Right cardiac atrium (tissue), 1 donor: ENCODE data around the gene CCDC110.

GRCh38 chr4:184762755-184763332 is 28.9 kb upstream of the CENPU start:
- PRO-cap: no peak

DNA sequence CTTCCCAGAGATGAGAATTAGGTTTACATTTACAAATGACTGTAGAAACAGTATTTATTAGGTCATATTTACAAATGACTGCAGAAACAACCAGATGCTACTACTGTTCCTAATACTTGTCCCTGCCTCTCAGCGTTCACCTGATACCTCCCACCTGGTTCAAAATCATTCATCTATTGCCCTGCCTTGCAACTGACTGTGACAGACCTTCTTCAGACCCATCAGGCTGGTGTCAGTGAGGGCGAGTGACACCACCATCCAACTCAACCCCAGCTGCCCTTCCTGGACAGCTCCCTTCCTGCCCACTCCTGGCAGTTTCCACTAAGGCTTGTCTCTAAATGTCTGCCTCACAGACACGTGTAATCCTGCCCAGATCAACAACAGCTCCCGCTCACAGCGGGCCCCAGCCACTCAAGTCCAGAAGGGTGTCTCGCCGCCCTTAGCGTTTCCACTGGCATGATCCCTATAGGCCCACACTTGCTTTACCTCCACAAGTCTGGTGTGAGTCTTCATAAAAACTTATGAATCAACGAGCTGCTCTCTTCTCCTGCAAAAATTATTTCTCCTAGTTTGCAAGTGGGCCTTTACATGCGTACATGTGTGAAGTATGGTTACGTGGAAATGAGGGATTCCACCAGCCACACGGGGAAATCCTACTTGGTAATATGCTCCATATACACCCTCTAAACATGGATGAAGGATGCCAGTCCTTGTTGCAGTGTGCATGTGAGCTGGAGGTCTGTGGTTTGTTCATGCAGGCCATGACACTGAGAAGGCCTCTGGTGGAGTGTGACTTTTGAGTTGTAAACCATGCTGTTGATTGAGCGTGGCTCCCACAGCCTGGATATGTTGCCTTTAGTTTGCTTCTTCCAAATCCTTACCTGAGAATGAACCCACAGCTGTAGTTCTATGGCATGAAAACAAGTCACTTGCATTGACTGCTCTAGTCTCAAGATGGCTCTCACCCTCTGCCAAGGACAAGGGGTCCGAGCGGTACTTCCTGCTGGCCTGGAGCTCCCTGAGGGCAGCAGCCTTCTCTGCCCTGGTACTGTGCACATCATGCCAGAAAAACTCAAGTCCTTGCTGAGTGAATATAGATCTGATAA is 28.6 kb downstream of the ACSL1 start:
- PRO-cap: no peak

GRCh38 chr4:184896899-184897693 is 71.3 kb upstream of the ACSL1 start:
- PRO-cap: no peak

DNA sequence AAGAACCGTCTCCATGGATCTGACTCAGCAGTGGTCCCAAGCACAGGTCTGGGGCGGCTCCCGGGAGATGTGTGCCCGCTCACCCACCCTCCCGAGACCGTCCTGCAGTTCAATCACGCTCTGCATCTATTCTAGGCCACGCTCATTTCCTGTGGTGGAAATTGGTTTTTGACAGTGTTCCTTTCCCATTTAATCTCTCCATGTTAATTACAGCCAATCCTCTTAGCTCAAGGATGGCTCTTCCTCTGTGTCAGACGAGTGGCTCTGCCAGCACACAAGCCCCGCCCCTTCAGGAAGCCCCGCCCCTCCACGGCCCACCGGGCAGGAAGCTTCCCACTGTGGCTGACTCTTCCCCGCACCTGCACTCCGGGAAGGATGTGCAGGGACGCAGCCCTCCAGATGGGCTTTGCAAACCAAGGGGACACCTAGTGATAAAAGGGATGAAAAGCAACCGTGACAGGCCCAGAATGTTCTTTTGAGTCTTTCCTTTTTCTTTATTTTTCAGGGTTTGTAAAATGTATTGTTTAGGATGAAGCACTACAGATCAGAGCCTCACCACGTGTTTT is 34.4 kb upstream of the HELT start:
- PRO-cap: no peak

- PRO-cap: no peak
These were observed 269 bp upstream of the SLC25A4 start for GRCh38 chr4:185142910-185143084.

DNA sequence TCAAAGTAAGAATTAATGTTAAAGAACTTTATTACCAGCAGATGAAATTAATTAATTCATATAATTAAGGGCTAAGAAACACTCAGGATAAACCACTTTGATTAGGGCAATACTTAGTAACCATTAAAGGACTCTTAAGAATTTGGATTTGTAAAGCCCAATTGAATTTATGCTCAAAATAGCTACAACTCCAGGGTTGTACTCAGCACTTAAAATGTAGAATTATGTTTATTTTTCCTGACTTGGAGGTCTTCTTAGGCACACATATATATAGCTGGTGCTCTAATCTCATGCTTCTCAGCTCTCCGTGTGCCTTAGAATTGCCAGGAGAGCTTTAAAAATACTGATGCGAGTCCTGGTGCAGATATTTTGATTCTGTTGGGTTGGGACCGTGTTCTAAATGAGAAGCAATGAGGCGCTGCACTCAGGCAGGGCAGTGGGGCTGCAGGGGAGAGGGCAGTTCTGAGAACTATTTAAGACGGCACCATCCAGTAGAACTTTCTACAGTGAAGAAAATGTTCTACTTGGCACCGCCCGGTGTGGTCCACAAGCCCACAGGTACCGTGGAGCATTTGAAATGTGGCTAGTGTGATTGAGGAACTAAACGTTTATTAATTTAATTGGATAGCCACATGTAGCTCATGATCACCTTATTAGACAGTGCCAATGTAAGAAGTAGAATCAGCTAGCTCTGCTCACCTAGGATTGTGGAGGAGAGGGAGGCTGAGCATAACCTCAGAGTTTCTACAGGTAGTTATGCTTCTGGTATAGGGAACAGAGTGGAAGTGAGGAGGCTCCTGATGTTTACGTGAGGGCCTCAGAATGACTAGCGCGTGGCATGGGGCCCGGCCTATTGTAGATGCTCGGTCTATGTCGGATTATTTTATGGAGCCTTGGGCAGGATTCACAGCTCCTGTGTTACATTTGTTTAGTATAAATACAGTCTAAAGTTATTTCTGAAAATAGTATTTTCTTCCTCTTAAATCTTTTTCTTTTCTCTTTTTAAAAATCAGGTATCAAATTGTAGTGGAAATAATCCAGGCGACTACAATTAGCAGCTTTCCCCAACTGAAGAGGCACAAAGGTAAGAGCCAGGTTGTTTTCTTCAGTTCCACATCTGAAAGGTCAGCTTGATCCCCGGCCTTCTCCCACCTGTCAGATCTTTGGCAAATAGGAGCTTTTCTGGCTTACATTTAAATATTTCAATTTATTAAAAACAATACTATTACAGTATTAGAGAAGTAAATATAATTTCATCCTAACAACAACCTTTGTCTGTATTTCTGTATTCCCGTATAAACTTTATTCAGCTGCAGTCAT is 78.1 kb downstream of the SNX25 start:
- PRO-cap: no peak

DNA sequence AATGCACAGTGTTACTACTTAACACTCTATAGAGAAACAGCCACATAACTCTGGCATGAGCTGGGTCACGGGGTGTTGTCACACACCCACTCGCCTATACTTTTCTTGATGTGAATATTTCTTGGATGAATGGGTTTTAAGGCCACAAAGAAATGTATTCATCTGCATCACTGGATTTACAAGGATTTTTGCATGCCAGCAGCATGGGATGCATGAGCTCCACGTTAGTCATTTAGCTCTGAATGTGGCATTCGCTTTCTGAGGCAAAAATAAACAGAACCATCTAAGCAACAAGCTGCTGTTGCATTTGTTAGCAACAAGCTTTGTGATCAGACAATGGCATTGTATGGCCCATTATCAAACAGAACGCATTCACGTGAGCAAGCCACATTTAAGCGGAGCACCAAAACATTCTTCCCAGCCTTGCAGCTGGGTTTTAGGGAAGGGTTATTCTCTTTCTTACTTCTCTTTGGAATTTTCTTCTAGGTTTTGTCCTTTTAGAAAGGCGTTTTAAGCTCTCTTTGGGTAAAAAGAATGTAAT is 89.6 kb downstream of the LRP2BP start:
- PRO-cap: no peak

- PRO-cap: no peak
These were observed 67.2 kb downstream of the LRP2BP start for GRCh38 chr4:185328297-185329082.

DNA sequence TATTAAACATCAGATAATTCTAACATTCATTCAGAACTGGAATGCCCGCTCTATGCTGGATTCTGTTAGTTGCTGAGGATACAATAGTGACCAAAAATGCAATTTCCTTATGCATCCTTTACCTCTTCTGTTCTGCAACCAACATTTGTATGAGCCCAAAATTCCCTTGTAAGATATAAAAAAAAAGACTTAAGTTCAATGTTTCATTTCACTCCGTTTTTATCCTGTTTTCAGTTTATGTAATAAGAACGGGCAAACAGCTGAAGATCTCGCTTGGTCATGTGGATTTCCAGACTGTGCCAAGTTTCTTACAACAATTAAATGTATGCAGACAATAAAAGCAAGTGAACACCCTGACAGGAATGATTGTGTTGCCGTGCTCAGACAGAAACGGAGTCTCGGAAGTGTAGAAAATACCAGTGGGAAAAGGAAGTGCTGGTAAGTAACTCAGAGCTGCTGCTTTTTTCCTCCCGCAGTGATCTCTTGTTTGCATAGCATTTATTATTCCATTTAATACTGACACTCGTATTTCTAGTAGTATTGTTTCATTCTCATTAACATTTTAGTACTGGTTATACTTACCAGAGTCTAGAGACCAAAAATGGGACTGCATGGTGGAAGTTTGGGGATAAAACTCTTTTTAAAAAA is 2.8 kb downstream of the ANKRD37 start:
- PRO-cap: no peak

DNA sequence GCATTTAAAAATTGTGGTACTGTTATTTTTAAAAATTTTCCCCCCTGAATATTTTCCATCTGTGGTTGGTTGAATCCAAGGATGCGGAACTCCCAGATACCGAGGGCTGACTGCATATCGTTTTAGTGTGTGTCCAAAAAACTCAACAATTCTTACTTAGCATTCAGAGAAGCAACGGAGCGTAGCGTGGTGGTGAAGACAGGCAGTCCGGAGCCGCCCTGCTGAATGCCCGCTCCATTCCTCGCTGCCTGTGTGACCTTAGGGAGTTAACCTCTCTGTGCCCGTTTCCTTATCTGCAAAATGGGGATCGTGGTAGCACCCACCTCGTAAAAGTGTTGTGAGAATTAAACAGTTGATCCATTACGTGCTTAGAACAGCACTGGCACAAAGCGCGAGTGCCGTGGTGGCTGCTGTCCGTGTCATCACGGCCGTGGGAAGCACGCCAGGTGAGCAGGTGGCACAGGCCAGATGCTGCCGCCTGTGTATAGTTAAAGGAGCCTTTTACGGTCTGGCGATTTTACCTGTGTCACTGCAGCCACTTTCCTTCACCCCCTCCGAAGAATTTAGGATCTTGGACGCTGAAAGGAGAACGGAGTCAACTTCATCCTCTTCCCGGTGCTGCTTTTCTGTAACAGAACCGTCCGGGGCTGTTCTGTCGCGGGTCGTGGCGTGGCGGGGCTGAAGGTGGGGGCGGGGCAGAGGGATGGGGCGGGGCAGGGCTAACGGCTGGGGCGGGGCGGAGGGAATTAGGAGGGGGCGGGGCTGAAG is 925 bp downstream of the CCDC110 start:
- PRO-cap: bidirectional peak, plus-strand start outside the sequence, minus-strand start at position 680 of the sequence

DNA sequence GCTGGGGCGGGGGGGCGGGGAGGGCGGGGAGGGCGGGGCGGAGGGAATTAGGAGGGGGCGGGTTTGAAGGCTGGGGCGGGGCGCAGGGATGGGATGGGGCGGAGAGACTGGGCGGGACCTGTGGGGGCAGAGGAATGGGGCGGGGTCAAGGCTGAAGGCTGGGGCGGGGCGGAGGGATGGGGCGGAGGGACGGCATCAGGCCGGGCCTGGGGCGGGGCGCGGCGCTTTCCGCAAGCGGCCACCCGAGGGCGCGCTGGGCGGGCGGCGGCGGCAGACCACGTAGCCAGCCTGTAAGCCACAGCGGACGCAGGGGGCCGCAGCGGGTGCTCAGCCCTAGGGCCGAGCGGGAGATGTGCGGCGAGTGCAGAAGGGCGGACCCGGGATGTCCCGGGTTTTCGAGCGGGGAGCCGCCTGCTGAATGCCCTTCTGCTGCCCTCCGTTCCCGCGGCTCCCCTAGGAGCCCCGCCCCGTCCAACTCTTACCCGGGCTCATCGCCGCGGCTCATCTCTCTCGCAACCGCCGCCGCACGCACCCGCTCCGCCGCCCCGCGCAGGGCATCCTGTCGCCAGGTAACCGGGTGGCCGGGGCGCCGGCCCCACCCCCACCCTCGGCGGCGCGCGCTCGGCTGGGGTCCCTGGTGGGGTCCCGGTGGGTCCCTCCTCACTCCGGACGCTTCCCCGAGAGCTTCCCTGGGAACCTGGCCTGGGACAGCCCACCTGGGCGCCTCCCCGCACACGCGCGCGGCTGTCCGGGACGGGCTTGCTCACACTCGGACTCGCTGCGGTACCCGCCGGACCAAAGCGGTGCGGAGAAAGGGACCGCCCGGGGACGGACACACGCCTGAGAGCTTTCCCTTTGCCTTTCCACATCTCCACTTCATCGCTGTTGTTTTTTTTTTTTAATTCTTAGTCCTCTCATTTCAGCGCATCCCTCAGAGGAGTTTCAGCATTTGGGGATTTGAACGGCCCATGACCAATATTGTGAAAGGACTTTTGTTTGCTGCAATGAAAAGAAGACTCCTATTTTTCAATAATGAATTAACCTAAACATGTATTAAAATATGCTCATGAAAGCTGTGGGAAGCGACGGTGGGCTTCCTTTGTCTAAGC is at the start of gene CCDC110:
Gene CCDC110 (minus strand): TSS at position 542 of the 1,109 bp plus-strand sequence.
- PRO-cap: bidirectional peak, plus-strand start at position 224 of the sequence, minus-strand start outside the sequence; unidirectional peak, plus-strand start at position 298 of the sequence

DNA sequence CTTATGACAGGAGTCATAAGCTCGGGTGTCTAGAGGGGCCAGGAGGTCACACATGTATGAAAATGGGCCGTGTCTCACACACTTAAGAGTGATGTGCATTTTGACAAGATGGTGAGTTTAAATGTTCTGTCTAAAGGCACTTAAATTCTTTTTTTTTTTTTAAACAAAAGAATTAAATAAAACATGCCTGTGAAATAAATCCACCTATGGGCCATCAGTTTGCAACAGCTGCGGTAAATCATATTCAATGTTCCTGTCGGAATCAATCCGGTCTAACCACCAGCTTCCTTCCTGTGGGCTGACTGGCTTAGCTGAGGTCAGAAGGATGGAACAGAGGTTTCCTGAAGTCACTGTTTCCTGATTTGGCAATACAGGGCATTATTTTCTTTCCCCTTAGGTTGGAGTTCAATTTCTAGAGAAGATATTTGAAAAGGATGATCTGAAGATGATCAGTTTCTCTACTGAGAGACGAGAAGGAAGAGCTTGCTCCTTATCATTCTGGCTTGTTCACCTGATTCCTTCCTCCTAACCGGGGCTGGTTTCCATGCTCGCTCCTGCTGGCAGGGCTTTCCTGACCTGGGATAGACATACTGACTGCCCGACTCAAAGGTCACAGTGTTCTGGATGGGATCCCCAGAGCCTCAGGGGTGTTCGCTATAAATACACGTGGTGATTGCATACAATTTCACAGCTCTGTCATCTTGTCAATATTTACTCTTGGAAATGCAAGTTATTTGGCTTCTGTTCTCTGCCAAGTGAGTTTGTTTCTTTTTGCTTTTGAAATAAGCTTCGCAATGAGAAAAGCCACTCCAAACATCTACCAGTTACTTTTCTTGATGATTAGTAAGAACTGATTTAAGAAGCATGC is 21.7 kb downstream of the PDLIM3 start:
- PRO-cap: no peak

- PRO-cap: no peak
These were observed 15.2 kb downstream of the PDLIM3 start for GRCh38 chr4:185519981-185520627.

DNA sequence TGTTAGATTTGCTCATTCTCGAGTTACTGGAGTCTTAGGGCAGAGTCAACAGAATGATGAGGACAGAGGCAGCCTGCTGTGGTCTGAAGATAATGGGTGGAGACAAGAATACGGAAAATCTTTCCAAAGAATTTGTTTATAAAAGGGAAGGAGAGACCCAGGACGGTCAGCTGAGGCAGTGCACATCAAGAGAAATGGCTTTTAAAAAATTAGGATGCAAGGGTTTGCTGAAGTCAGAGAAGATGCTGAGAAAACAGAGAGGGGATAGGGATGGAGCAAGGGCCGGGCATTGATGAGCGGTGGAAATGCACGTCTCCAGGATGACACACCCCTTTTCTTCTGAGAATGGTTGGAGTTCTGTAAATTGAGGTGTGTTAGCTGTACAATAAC is 4.4 kb upstream of the PDLIM3 start:
- PRO-cap: no peak

DNA sequence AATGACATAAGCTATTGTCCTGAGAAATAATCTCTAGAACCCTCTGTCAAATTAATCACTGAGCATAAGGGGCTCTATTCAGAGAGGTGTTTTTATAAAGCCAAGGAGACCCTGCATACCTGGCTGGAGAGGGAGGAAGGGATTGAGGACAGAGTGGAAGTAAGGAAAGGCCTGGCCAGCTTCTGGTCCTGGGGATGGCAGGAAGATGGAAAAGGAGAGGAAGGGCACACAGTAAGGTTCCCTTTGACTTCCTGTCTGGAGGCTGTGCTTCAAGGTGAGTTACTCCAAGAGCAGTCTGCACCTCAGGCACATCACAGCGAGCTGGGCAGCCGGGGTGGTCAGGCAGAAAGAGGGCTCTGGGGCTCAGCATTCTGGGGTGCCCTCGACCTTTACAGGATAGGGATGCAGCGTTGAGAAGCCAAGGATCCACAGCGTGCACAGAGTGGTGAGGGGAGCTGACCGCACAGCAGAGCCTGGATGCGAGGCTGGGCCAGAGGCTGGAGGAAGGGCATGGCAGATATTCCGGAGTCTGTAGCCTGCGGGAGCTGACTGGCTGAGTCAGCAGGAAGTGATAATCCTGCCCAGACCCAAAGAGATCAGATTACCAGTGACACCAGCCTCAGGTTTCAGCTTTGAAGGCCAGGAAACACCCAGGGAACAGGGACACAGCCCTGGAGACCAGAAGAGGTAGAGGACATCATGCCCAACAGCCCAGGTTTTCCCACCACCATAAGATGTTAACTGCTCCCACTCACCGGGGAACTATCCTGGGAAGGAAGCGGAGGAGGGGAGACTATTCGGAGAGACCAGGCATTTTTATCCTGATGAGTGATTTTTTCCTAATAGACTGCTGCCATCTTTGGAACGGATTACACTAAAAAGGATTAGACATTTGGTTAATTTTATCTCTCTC is 38.4 kb upstream of the PDLIM3 start:
- PRO-cap: unidirectional peak, plus-strand start at position 663 of the sequence

GRCh38 chr4:185657210-185657837 is 122.0 kb upstream of the PDLIM3 start:
- PRO-cap: no peak

GRCh38 chr4:185718517-185719133 is 93.4 kb downstream of the SORBS2 start:
- PRO-cap: no peak

DNA sequence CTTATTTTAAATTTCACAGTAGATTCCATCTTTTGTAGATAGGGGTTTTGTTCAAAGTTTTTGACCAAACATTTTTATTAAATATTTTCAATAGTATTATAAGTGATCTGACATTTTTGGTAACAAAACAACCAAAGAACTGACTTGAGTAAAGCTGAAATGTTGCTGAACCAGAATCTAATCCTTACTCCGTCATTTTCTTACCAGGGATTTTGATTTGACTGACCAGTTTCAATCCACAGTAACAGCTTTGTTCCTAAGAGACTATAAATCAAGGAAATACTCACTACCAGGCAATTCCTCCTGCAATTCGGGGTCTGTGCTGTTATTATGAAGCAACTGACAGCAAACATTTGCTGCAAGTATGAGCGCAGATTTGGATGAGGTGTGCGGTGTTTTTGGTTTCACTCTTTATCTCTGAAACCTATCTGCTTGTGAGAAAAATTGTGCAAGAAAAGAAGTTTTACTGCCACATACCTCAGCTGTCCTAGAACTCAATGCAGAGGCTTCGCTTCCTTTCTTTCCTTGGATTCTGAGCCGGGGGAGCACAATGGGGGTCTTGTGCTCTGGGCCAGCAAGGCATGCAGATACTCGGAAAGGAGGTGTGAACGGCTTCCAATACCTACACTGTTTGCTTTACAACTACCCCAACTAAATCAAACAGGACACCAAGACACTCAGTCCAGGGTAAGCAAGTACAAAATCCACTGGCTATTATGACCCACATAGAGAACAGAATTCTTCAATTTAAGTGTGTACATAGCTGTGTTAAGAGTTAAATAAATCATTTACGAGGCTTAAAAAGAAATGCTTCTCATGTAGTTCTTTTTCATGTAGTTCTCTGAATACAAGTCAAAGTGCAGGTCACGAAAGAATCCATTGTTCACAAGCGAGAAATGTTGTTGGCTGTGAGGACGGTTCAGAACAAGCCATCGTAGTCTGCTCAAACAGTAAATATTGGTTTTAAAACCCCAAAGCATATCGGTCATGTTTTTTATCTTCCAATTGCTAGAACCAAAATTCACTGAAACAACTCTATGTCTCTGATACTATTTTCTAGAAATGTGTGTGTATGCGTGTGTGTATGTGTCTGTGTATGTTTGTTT is 1.2 kb downstream of the SORBS2 start:
- PRO-cap: bidirectional peak, plus-strand start at position 296 of the sequence, minus-strand start at position 191 of the sequence

GRCh38 chr4:185816873-185817928 is 5.2 kb upstream of the SORBS2 start:
- PRO-cap: no peak

DNA sequence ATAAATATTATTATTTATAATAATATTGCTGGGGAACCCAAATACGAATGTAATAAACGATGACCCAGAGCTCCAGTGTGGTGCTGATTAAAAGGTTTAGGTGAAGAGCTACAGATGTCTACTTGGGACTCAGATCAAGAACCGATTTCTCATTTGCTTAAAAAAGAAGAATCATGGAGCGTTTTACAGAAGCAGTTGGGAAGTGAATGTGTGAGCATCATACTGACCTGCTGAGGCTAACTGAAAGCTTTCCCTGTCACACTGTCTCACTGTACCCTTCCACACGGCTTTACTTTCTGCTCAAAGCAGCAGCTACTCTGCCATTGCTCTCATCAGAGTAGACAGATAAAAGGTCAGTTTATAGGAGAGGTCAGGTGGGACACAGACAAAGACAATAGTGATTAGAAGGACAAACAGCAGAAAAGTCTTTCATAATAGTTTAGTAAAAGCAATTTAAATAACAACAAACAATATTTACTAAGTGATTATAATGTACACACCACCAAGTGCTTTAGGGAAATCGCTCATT is 24.1 kb upstream of the SORBS2 start:
- PRO-cap: no peak